Mesenchymal stem cell of adipose (primary cell): ENCODE measurements around a stretch of chr2.

- CAGE, long polyA plus RNA = no peak
These were observed 195.2 kb downstream of the PID1 start for GRCh38 chr2:229075699-229076529.

GRCh38 chr2:229087567-229088526 lies 183.2 kb downstream of the PID1 start:
- CAGE, long polyA plus RNA = no peak

DNA sequence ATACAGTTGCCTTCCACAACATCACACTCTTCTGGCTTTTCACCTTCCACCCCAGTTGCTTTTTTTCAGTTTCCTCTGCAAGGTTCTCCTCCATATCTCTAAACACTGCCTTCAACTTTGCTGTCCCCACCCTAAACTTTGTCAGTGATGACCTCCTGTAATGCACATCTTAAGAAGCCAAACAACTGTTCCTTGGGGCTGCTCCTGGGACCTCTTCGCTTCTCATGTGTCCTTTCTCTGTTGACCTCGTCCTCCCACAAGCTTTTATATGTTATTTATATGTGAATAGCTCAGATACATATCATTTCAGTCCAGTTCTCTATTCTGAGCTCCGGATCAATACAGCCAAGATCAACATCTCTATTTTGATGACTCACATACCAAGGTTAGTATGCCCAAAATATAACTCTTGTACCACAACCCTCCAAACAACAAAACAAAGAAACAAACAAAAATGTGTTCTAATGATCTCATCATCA lies 154.3 kb downstream of the PID1 start:
- CAGE, long polyA plus RNA = no peak

DNA sequence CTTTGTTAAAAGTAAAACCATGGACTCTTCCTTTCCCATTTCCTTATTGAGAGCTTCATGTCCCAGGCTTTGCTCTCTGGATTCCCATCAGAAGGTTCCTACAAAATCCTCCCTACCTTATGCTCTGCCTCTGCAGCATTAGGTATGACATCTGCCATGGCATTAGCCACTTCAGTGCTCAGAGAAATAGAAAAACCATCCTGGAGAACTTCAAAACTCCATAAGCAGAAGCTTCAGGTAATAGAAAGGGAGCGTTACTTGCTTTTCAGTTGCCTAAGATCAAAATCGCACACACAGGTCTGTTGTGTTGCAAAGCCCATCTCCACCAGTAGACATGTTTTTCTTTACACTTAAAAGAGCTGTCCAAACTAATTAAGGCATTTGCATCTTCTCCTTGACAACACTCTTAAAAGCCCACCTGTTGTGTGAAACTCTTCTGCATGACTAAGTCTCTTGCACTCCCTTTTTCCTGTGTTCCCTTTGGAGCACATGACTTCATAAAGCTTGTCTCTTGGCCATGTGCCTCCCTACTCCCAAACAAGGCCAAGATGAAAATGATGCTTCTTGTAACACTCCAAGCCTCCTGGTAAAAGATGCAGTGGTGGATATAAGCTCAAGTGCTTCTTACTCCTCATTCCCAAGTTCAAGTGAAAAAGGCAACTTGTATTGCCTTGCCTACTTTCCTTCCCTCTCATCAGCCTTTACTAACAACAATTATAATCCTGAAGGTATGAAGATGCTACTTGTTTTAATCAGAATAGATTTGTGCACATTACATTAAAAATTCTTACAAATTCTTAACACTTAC lies 26.1 kb downstream of the PID1 start:
- CAGE, long polyA plus RNA = no peak

DNA sequence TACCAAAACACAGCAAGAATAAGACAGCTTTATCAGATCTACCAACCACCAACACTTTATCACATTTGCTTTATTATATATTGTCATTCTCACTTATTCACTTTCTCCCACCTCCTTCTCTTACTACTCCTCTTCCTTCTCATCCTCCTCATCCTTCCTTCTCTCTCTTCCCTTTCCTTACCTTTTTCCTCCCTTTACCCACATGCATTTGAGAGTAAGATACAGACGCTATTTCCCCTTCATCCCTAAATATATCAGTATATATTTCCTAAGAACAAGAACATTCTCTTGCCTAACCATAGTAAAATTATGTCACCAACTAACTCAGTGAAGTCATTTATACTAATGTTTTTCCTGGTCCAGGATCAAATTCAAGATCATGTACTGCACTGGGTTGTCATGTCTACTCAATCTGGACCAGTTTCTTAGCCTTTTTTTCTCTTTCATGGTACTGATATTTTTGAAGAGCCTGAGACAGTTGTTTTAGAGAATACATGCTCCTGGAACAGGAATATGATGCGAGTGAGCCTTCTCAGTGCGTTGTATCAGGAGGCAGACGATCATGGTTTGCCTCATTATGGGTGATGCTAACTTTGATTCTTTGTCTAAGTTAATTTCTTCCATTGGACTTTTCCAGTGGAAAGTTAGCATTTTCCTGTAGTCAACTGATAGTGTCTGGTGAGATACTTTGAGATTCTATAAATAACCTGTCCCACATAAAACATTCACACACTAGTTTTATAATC lies 23.1 kb downstream of the PID1 start:
- CAGE, long polyA plus RNA = no peak

GRCh38 chr2:229266819-229267442 lies 4.2 kb downstream of the PID1 start:
- CAGE, long polyA plus RNA = no peak

- CAGE, long polyA plus RNA = no peak
These were observed 29.8 kb upstream of the PID1 start for GRCh38 chr2:229300983-229301270.

DNA sequence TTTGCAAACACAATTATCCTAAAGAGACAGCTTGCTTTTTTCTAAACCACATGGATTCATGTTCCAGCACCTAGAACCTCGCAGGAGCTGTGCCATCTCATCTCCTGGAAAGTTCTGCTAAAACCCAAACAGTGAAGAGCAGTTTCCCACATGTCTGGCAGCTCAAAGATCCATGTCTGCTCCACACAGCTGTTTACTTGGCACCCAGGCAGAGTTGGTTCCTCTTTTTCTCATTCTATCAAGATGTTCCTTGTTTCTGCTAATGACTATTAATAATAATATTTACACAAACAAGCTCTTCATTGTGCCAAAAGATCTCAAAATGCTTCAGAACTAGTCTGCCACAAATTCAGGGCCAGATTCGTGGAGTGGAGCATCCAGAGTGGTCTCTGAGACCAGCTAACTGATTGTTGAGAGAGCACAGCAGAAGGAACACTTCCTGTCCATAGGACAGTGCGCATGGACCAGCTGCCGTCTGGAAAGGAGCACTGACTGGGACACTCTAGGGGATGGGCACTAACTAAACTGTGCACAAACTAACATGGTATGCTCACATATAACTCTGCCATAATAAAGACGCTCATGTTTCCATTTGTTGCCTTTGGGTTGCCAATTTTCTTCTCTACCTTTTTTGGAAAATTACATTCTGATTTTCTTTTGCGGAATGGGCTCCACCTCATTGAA lies 30.3 kb upstream of the PID1 start:
- CAGE, long polyA plus RNA = no peak

- CAGE, long polyA plus RNA = no peak
These were observed 68.4 kb upstream of the PID1 start for GRCh38 chr2:229339580-229339836.

- CAGE, long polyA plus RNA = no peak
These were observed 136.1 kb upstream of the PID1 start for GRCh38 chr2:229407053-229407626.

GRCh38 chr2:229409915-229410807 lies 139.1 kb upstream of the PID1 start:
- CAGE, long polyA plus RNA = no peak

- CAGE, long polyA plus RNA = no peak
These were observed 145.1 kb upstream of the PID1 start for GRCh38 chr2:229415855-229416877.

GRCh38 chr2:229752765-229753400 lies 38.5 kb upstream of the DNER start:
- CAGE, long polyA plus RNA = no peak

DNA sequence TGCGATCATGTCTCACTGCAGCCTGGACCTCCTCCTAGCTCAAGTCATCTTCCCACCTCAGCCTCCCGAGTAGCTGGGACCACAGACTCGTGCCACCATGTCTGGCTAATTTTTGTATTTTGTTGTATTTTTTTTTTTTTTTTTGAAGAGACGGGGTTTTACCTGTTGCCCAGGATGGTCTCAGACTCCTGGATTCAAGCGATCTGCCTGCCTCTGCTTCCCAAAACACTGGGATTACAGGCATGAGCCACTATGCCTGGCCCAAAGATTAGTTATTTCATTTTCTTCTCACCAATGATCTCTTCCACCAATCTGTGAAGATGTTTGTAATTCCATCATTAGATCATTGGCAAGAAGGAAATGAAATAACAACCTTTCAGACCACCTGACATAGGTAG lies 17.9 kb upstream of the SLC16A14 start:
- CAGE, long polyA plus RNA = no peak

- CAGE, long polyA plus RNA = no peak
These were observed 53.2 kb downstream of the SP110 start for GRCh38 chr2:230166571-230166906.

GRCh38 chr2:230226258-230226747 lies 767 bp downstream of the SP140 start:
- CAGE, long polyA plus RNA = no peak

GRCh38 chr2:230257644-230258221 lies 32.2 kb downstream of the SP140 start:
- CAGE, long polyA plus RNA = no peak

GRCh38 chr2:230411402-230412117 lies 4.4 kb upstream of the SP100 start:
- CAGE, long polyA plus RNA = no peak

- CAGE, long polyA plus RNA = no peak
These were observed 36.3 kb downstream of the SP100 start for GRCh38 chr2:230452271-230452781.

GRCh38 chr2:230460991-230462158 lies 45.4 kb downstream of the SP100 start:
- CAGE, long polyA plus RNA = no peak